LHCN-M2 (cell line): ENCODE measurements around the genes DHRS7C, GLP2R, RCVRN and TMEM220.

GRCh38 chr17:8952016-8952736 lies 13.3 kb downstream of the PIK3R5 start:
- RAMPAGE, long total RNA, result no peak

- RAMPAGE, long total RNA, result no peak
These were observed 9.2 kb downstream of the PIK3R5 start for GRCh38 chr17:8956161-8956863.

GRCh38 chr17:8966462-8967700 lies 1.4 kb upstream of the PIK3R5 start:
- RAMPAGE, long total RNA, result no peak

DNA sequence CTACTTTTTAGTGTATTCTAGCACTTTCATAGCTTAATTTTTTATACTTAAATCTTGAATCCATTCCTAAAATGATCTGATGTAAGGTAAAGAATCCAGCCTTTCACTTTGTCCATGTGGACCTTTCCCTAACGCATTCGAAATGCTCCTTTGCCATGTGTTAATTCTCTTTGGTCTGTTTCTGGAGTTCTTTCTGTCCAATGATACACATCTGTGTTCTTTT lies 74.0 kb downstream of the NTN1 start:
- RAMPAGE, long total RNA, result no peak

DNA sequence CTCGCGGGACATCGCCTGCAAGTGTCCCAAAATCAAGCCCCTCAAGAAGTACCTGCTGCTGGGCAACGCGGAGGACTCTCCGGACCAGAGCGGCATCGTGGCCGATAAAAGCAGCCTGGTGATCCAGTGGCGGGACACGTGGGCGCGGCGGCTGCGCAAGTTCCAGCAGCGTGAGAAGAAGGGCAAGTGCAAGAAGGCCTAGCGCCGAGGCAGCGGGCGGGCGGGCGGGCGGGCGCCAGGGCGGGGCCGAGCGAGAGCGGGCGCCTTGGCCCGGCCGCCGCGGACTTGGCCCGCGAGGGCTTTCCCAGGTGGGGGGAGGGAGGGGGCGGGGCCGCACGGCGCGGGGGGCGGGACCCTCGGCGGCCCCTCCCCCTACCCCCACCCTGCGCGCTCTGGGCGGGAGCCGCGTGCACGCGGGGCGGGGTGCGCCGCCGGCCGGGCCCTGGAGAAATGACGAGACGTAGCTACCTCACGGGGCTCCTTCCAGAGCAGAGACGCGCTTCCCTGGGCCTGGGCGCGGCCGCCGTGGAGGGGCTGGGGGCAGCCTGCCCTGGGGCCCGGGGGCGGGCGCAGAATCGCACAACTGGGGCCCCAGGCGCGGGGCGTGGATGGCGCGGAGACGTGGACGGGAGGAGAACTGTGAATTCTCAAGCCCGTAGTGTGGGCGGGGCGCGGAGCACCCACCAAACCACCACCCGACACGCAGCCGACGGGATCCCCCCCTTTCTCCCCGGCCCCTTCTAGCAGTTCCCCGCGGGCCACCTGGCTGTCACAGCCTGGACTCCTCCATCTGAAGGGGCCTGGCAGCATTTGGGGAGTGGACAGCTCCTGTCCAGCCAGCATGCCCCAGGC lies 218.7 kb downstream of the NTN1 start:
- RAMPAGE, long total RNA, result no peak

DNA sequence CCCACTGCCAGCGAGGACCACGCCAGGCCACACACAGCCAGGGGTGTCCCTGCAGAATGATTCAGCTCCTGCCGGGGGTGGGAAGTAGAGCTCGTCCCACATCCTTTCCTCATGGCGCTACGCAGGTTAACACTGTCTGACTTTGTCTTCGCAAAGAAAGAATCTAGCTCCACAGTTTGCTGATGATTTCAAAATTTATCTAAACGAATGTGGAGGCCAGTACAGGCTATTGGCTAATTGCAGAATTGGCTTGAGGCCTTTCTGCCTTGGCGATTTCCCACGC lies 252.1 kb downstream of the NTN1 start:
- RAMPAGE, long total RNA, result no peak

DNA sequence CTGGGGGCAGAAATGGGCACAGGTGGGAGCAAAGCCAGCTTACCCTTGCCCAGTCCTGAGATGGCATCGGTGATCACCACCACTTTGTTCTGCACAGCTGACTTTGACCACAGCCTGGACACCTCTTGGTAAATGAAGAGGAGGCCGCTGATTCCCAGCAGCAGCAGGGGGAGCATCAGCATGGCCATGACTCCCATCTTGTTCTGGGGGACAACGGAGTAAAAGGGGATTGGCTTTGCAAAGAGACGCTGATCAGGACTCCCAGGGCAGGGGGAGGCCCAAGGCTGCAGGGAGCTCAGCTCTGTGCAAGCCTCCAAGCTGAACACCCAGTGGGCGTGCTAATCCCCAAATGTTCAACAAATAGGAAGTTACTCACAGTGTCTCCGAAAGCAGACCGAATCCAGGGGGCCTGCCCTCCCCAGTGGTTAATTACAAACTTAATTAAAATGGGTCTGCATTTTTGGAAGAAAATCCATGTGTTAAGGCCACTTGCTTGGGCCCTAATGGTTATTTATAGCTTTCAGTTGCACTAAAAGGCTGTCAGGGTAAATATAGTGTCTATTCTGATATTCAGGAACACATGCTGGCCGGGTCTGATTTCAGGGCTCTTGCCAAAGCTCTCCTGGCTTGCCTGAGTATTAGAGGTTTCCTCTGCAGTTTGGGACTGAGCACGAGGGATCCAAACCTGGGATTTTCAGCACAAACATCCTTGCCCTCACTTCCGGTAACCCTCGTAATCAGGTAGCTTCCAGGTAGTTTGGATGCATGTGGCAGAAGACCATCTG lies at the start of gene DHRS7C:
Gene DHRS7C, minus strand, starts transcription at position 505 of the 785 bp plus-strand sequence.
- RAMPAGE, long total RNA, result no peak

GRCh38 chr17:9825610-9826100 lies at the start of gene GLP2R:
Gene GLP2R (plus strand): TSS chr17:9825924.
- RAMPAGE, long total RNA, result no peak

DNA sequence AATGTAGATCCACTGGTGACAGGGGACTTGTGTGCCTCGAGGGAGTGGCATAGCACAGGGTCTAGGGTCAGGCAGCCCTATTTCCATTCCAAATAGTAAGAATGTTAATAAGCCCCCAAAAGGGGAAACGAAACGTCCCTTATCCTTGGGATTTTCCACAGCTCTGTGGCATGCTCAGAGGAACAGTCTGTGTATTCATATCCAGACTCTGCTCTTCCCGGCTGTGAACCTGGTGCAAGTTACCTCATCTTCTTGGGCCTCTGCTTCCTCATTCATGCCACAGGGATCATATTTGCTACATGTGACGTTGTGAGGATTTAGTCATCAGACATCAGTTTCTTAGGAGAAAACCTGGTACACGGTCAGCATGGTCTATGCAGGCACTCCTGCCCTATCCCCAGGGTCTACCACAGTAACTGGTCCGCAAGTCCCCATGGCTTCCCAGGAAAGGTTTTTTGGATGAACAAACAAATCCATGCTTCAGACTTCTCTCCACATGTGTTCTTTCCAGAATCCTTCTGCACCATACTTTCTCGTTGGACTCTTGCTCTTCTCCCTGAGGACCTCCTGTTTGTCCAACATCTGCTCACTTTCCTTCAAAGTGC lies 17.5 kb downstream of the GLP2R start:
- RAMPAGE, long total RNA, result no peak

GRCh38 chr17:9905090-9905490 lies at the start of gene RCVRN:
Gene RCVRN (minus strand): TSS chr17:9905271.
- RAMPAGE, long total RNA, result no peak

DNA sequence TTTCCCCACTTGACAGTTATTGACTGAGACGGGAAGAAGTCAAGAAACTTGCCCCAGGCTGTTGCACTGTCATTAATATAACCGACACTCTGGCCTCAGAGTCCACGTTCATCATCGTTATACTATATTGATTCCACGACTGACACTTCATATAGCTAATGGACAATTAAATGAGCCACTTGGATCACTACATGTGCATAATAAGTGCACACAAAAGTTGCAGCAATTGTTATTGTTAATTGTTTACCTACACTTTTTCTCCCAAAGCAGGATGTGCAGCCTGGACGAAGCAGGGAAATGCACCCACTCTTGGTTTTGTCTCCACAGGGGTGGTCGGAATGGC lies 53.0 kb upstream of the RCVRN start:
- RAMPAGE, long total RNA, result no peak

DNA sequence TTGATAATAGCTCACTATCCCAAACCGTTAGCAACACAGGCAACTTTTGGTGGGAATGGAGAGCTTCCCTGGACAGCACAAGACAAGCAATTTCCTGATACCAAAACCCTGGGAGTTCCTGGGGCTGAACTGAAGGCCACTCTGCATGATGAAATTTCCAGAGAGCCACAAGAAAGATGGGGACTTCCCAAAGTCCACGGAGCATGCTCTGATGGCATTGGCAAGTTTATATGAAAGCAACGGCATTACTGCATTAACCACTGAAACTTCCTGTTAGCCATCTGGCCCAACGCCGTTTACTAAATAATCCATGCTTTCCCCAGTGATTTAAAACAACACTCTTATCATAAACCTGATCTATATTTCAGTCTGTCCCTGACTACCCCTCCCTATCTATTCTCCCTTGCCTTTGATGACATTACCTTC lies 108.3 kb upstream of the RCVRN start:
- RAMPAGE, long total RNA, result no peak

GRCh38 chr17:10097184-10097585 lies 101.2 kb downstream of the GAS7 start:
- RAMPAGE, long total RNA, result no peak

DNA sequence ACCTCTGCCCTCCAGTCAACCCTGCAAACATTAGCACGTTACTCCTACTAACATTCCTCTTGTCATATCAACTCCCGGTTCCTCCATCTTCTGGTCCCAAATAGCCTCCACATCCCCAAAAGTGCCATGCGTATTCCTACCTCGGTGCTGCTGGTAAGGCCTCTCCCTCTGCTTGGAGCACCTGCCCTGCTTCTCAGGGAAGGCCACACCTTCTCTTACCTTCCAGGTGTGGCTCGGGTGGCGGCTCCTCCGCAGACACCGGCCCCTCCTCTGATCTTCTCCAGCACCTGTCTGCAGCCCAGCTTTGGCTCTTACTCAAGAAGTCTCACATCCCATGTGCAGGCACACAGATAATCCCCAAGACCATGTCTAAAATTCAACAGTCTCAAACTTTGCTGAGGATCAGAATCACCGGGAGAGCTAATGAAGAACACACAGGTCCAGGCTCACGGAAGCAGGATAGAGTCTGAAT lies 92.3 kb downstream of the GAS7 start:
- RAMPAGE, long total RNA, result no peak

DNA sequence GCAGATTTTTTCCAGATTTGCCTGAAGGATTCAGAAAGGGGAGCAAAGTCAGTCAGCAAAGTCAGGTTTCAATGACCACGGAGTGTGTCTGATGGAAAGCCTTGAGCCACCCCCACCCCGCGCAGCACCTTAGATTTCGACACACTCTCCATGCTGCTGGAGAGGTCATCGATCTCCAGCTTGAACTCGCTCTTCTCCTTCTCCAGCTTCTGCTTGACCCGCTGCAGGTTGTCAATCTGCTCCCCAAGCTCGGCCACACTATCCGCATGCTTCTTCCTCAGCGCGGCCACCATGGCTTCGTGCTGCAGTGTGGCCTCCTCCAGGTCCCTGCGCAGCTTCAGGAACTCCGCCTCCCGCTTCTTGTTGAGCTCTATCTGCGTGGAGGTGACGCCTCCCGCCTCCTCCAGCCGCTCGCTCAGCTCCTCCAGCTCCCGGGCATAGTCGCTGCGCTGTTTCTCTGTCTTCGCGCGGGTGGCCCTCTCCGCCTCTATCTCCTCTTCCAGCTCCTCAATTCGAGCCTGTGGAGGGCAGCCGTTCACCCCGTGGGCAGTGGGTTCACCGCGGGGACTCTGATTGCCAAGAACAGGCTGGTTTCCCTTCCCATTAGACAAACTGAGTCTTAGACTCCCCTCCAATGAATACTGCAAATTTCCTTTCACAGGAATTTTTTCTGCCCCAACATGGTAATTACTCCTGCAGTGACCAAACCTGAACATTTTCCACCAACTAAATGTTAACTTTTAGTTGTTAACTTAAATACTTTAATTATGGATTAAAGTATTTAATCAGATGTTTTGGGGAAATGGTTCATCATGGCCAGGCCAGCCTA lies 19.0 kb downstream of the MYH3 start:
- RAMPAGE, long total RNA, result no peak

- RAMPAGE, long total RNA, result no peak
These were observed at the start of gene TMEM220 for GRCh38 chr17:10729389-10730188. Gene TMEM220 (minus strand): TSS chr17:10730023.

- RAMPAGE, long total RNA, result no peak
These were observed 1.4 kb downstream of the TMEM238L start for GRCh38 chr17:10802469-10802839.

DNA sequence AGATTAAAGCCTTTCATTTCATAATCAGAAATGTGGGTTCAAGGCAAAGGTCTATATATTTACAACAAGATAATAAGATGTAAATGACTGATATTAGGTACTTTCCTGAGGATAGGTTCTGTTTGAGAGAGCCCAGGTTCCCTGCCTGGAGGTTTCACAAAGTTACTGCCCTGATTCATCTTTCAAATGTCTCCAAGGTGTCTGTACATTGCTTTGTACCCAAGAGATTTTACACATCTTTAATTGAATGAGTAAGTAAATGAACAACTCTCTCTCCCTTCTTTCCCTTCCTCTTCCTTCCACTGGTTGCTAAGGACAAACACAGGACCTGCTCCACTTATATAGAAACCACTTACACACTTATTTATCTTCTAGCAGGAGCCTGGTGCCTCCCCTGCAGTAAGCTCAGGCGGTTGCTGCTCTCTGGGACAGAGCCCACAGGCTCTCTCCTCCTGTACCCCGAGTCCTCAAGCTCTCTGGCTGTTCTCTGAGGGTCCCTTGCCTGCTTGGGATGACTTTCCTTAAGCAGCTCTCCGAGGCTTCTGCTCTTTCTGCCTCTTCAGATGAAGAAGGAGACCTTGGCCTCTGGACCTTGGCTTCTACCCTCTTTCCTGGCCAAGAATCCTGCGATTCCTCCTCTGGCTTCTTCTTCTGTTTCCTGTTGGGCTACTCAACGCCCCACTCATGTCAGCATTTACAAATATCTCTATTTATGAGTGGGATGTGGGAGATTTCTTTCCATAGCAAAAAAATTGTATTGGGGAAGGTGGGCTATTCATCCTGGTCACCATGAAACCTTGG lies 9.9 kb downstream of the PIRT start:
- RAMPAGE, long total RNA, result no peak

DNA sequence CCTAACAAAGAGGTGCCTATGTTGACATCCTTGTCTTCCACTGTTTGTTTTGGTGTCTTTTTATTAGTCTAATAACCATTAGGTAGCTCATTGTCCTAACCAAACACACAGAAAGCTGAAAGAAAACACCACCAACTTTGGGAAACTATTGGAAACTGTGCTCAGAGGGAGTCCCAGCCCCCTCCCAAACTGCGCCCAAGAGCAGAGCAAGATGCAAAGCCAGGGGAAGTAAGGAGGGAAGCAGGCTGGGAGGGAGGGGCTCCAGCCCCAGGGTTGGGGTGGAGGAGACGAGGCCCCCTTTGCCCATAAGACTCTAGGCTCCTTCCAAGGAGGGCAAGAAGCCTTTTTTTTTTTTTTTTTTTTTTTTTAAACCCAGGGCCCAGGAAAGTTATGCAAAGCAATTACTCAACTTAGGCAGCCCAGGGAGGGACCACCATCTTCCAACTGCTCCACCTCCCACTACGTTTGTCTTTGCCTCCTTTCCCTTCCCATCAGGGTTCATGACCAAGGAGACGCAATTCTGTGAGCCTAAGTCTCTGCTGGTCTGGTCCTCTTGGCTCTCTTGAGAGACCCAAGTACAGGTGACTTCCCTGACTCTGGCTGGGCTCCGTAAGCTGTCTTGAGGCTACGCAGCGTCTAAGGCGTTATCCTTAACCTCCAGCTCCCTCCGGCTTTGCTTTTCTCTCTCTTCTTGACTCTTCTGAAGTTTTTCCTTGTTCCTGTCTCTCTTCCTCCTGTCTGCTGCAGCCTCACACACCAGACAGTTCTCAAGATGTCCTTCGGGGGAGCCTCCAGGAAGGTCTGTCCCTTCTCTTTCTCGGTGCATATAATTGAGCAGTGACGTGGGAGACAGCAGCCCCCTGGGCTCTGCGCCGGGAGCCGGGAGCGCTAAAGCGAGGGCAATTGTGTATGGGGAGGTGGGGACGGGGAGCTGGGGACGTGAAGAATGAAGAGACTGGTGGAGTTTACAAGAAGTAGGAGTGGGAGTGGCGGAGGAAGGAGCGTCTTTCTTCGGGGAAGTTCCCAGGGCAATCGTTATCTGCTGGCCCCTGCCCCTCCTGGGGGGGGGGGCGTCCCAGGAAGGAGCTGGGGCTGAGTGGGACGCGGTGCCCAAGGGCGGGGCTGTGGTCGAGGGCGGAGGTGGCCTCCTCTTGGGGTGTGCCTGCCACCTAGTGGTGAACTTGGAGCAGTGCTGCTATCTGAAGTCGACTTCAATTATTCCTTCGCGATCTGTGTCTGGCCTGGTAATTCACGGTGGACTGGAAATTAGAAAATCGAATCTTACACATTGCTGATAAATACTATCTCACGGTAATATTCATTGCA lies 6.7 kb upstream of the PIRT start:
- RAMPAGE, long total RNA, result no peak

GRCh38 chr17:12077734-12078278 lies 57.1 kb downstream of the MAP2K4 start:
- RAMPAGE, long total RNA, result no peak